Cerebral cortex (tissue), 2 donors: ENCODE measurements around the genes ZNF33B and TIMM23.

GRCh38 chr10:42637788-42638878, at the start of gene ZNF33B:
Gene ZNF33B, minus strand, starts transcription at chr10:42638570.
- PRO-cap, 2 experiments: peak in 1 of 2 experiments; most common plus-strand start chr10:42638330 (in 1); most common minus-strand start chr10:42638226 (in 1)

DNA sequence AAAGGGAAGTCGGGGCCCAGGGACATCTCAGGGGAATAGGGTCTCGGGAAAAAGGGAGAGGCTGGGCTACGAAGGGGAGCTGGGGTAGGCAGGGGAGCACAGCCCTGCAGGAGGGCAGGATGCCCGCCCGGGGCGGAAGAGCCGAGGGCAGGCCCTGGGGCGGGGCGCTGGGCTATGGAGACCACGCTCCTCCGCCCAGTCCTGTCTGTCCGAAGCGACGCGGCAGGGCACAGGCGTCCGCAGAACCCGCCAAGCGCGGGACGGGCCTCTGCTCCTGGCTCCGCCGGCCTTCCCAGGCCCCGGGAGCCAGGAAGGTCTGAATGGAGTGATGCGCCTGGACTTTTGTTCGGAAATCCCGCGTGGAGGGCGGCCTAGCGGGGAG, 143.5 kb upstream of the RET start:
- PRO-cap, 2 experiments: no peak in any of the 2 experiments

DNA sequence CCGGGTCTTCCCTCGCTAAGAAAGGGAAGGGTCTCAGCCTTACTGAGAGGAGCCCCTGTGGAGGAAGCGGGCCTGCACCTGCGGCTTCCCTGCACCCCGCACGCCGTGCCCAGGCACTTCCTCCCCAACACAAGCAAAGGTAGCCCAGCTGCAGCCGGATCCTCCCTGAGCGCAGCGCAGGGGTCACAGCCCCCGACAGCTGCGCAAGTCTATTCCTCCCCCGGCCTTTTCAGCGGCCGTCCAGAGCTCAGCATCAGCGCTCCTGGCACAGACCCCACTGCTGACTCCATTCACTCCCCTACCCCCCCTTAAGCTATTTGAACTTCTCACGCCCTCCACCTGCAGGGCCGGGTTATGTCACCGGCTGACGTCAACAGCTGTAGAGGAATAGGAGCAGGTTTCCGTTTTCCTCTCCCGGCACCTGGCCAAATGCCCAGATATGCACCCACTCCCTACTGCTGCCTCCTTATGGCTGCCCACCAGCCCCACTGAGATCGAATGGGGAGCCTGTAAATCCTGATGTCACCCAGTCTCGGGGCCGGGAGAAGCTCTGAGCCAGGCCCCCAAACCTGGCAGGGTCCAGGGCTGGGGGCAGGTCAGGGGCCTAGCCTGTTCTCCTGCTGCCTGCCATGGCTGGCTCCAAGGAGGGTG, 143.0 kb upstream of the RET start:
- PRO-cap, 2 experiments: no peak in any of the 2 experiments

- PRO-cap, 2 experiments: peak in 1 of 2 experiments; most common plus-strand start chr10:43362498 (in 1); most common minus-strand start chr10:43362240 (in 1)
These were observed 9.1 kb upstream of the FXYD4 start for GRCh38 chr10:43362120-43362962.

- PRO-cap, 2 experiments: peak in 1 of 2 experiments; most common plus-strand start chr10:43407735 (in 1); most common minus-strand start chr10:43407593 (in 1)
These were observed 1.4 kb downstream of the HNRNPF start for GRCh38 chr10:43407456-43408036.

DNA sequence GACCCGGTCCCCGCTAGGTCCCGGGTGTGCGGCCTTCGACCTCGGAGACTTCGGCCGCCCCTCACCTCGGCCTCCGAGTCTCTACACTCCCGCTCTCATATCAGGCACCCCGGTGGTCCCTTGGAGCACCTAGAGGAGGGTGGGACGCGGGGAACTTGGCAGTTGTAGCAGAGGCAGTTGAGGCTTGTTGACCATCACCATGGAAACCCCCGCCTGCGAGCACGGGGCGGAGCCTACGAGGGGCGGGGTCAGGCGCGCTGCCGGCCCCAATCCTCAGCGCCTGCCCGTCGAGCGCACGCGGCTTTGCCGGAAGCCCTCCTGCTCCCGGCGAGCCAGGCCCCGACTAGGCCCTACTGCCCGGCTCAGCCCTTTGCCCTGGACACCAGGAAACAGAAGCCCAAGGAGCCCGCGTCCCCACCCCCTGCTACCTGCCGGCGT, 305 bp downstream of the HNRNPF start:
- PRO-cap, 2 experiments: peak in 1 of 2 experiments; most common plus-strand start position 276 of the sequence (in 1); most common minus-strand start position 179 of the sequence (in 1)

DNA sequence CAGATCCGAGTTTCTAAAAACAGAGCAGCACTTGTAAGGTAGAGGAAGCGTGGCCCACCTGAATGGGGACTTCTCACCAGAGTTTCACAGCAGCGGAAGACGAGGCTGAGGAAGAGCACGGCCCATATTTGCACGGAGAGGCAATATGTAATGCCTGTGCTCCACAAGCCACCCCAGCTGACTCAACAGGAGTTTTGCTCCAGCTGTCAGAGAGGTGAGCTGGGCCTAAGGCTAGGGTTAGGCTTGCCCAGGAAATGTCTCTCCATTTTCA, 19.3 kb downstream of the ZNF487 start:
- PRO-cap, 2 experiments: no peak in any of the 2 experiments

DNA sequence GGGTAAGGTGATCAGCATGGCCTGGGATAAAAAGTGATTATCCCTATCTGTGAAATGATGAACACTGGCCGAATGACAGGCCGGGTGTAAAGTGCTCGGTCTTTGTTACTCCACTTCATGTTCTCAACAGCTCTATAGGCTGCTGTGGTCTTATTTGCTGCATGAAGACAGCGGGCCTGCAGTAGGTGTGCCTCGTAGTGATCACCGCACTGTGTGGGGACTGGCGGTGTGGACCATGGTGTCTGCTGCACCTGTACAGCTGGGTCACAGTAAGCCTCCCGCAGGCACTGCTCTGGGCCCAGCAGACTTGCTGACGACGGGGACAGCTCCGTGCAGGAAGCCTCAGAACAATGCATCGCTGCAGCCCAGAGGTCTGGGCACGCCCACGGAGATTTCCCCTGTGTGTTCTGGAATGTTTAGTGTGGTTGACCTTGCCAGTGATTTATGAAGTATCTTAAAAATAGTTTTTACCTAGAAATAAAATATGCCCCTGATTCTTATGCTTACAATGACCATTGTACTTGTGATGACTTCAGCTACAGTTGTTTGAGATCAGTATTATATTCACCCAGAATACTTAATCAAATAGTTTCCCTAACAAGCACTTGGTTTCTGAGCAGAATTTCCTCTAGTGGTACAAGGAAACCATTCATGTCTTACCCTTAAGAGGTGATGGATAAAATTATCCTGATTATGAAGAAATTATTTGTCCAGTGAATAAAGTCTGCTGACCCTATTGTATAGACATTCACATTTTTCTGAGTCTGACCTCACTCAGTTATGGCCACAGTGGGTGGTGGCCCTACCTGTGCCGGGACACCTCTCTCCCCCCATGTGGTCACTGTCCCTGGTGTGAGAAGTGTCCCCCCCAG, 59.2 kb upstream of the ZNF32 start:
- PRO-cap, 2 experiments: peak in 1 of 2 experiments; most common minus-strand start position 309 of the sequence (in 1)

DNA sequence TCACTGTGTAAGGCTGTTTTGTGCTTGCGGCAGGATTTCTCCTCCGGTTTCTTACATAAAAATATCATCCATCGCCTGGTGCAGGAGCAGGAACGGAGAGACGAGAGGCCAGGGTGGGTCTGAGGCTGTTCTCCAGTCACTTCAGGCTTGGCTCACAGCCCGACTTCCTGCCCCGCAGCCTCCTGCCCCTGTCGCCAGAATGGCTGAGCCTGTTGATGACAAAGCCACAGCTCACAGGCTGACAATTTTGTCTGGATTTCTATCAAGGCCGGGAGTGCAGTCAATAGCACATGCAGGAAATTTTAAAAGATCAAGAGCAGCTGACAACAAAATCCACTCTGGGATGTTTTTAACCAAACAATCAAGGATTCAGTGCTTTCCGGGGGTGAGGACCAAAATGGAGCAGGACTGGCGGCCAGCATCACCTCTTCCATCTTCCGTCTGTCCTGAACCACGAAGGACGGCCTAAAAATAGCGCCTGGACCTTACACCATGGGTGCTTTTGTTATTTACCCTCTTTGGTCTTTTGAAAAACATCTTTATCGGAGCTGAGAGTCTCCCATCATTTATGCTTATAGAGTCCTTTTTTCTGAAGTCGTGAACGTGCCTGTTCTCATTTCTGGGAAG, 229.8 kb upstream of the ZNF32 start:
- PRO-cap, 2 experiments: no peak in any of the 2 experiments

GRCh38 chr10:44293715-44294526, 91.0 kb downstream of the CXCL12 start:
- PRO-cap, 2 experiments: peak in 1 of 2 experiments; most common minus-strand start chr10:44293987 (in 1)

GRCh38 chr10:44377465-44377789, 7.5 kb downstream of the CXCL12 start:
- PRO-cap, 2 experiments: no peak in any of the 2 experiments

GRCh38 chr10:44377790-44378513, 6.9 kb downstream of the CXCL12 start:
- PRO-cap, 2 experiments: no peak in any of the 2 experiments

GRCh38 chr10:44873048-44873508, 38.1 kb upstream of the TMEM72 start:
- PRO-cap, 2 experiments: no peak in any of the 2 experiments

GRCh38 chr10:44957442-44957956, 2.1 kb upstream of the RASSF4 start:
- PRO-cap, 2 experiments: no peak in any of the 2 experiments

GRCh38 chr10:44960321-44961427, 1.1 kb downstream of the RASSF4 start:
- PRO-cap, 2 experiments: peak in 1 of 2 experiments; most common plus-strand start chr10:44960504 (in 1)

- PRO-cap, 2 experiments: no peak in any of the 2 experiments
These were observed 7.2 kb downstream of the DEPP1 start for GRCh38 chr10:44971421-44971851.

GRCh38 chr10:44973173-44974444, 5.0 kb downstream of the DEPP1 start:
- PRO-cap, 2 experiments: no peak in any of the 2 experiments

GRCh38 chr10:44984996-44985852, 6.6 kb upstream of the DEPP1 start:
- PRO-cap, 2 experiments: peak in 1 of 2 experiments; most common plus-strand start chr10:44985525 (in 1); most common minus-strand start chr10:44985185 (in 1)

GRCh38 chr10:45470140-45470636, 65.0 kb downstream of the MARCHF8 start:
- PRO-cap, 2 experiments: no peak in any of the 2 experiments

DNA sequence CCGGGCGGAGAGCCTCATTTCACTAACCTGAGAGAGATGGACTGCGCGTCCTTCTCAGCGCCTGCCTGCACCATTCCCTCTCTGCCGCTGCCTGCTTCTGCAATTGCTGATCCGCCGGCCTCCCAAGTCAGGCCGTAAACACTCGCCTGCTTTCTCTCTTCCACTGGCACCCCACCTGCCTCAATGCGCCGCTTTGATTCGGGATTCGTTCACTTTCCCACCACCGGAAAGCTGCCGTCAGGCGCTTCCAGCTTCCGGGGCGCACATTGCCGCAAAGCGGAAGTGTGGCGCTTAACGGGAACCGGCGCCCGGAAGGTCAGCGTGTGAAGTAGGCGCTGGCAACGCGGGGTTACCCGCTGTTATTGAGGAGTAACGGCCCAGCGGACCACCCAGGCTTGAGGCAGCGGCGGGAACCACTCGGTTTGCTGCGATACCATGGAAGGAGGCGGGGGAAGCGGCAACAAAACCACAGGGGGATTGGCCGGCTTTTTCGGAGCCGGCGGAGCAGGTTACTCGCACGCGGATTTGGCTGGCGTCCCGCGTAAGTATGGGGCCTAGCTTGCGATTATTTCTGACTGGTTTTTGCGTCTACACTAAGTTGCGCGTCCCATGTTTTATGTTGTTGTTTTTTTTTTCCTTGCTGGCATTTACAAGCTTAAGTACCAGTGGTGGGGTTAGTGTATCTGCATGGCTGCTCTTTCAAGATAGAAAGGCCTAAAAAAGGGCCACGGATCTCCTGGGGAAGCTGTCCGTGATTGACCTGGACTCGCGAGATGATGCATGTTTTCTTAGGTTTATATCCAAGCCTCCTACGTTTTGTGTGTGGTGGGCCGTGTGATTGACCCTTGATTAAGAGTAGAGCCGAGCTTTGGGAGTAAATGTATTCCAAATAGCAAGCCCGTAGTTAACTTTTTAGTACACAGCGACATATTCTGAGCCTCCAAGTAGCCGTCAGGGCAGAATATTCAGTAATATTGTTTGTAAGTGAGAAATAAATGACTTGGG, at the start of gene TIMM23:
Gene TIMM23, plus strand, starts transcription at position 300 of the 1,005 bp plus-strand sequence.
- PRO-cap, 2 experiments: peak in 1 of 2 experiments; most common plus-strand start position 294 of the sequence (in 1); most common minus-strand start position 168 of the sequence (in 1)